SJCRH30 (cell line): ENCODE results near the gene FABP7.

GRCh38 chr6:117999134-117999563, 92.1 kb downstream of the SLC35F1 start:
- RAMPAGE, long total RNA, result no peak

DNA sequence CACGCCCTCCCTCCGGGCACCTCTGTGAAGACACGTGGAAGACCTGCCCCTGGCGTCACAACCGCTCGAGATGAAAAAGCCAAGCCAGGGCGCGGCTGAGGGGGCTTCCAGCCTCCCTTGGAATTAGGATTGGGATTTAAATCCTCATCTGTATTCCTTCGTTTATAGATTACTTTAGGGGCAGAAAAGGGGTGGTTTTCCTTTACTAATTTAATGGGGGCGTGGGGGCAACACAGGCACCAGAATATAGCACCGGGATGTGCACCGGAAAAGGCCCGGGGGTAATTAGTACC, 436 bp upstream of the CEP85L start:
- RAMPAGE, long total RNA, result no peak

GRCh38 chr6:118845301-118845769, 48.6 kb upstream of the ASF1A start:
- RAMPAGE, long total RNA, result no peak

DNA sequence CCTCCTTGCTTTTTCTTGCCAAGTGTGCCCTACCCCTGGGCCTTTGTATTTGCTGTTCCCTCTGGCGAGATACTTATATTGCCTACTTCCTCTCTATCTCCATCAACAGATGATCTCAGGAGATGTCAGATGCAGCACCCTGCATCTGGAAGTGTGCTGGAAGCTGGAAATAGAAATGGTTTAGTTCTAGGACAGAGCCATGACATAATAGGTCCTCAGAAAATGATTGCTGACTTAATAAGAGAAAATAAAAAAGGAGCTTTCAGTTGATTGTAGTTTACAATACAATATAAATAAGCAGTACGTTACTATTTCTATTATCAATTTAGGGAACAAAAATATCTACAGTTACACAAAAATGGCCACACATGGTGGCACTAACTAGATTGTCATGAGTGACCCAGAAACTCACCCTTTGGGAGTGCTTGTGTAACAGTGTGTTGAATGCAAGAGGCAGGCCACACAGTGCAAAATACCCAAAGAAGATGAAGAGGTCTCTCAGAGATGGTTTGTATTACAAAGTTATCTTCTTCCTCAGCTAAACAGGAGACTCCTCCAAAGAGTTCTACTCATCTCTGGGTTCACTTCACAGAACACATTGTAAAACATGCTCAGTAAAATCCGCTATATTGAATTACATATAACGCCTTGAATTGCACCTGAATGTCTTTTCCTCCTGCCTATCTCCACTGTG, 5.6 kb downstream of the ASF1A start:
- RAMPAGE, long total RNA, result no peak

GRCh38 chr6:119077696-119078372, 630 bp downstream of the FAM184A start:
- RAMPAGE, long total RNA, result no peak

DNA sequence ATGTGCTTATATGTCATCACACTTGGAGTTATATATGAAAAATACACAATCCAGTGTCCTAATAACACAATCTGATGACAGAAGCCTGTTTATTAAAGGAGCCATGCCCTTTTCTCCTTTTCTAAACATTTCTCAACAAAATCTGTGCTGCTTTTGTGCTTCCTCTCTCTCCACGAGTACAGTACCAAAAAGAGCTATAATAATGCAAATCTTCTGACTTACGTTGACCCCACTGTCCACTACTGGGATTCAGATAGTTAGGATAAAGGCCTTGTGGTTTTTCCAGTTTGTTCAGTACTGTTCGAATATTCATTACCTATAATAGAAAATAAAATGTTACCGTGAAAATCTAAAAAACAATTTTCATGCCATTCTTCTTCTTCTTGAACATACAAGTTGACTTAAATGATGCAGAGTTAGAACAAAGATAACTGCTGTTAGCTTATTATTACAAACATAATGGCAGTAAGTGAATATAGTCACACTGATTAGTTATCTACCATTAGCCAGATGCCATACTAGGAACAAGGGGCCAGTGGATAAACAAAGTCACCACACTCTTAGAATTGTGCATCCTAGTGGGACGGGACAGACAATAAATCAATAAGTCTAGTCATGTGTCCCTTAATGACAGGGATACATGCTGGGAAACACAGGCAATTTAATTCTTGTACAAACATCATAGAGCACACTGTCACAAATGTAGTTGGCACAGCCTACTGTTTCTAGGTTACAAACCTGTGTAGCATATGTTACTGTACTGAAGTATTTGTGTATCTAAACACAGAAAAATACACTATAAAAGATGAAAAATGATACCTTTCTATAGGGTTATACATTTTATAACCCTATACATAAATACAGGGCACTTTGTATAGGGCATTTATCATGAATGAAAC, 122.8 kb upstream of the FAM184A start:
- RAMPAGE, long total RNA, result no peak

DNA sequence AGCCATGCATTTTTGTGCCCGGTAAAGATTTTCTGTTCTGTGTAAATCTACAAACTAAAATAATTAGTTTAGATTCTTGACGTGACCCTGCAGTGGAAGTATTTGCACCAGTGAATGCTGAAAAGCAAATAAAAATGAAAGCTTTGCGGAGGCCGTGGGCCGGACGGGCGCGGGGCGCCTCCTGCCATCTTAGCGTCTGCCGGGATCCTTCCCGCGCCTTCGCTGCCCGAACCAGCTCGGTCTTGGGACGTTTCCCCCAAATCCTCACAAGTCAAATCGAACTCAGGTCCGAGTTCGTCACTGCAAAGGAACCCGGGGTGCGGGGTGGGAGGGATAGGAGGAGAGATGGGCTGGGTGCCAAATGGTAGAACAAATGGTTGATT, 1.5 kb downstream of the GJA1 start:
- RAMPAGE, long total RNA, result no peak

DNA sequence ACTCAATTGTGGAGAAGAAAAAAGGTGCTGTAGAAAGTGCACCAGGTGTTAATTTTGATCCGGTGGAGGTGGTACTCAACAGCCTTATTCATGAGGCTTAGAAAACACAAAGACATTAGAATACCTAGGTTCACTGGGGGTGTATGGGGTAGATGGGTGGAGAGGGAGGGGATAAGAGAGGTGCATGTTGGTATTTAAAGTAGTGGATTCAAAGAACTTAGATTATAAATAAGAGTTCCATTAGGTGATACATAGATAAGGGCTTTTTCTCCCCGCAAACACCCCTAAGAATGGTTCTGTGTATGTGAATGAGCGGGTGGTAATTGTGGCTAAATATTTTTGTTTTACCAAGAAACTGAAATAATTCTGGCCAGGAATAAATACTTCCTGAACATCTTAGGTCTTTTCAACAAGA, 12.6 kb downstream of the GJA1 start:
- RAMPAGE, long total RNA, result no peak

- RAMPAGE, long total RNA, result no peak
Measured at GRCh38 chr6:121522844-121523157, 87.4 kb downstream of the GJA1 start.

DNA sequence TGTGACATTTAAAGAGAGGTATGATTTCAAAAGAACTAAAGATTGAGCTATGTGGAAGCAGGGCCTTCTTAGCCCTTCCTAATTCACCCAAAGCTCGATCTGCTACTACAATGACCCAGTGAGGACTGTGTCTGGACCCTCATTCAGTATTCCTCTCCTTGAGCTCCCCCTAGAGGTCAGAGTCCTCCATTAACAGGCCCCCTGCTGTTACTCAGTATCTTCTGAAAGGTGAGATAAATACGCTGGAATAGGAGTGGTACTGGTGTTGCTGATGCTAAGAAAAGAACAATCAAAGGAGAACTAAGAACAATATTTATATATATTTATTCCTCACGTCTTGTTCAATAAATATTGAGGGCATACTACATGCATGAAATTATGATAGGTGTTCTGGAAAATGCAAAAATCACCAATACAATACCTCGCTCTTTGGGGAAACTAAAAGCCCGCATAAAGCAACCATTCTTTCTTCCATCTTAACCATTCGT, 414.1 kb downstream of the GJA1 start:
- RAMPAGE, long total RNA, result no peak

GRCh38 chr6:122671219-122671517, 61.0 kb downstream of the PKIB start:
- RAMPAGE, long total RNA, result no peak

- RAMPAGE, long total RNA, result no peak
Measured at GRCh38 chr6:122771060-122771637, 8.4 kb upstream of the FABP7 start.

- RAMPAGE, long total RNA, result start-site peak on the plus strand at chr6:122779598-122779615, 13 and 19 reads in 2 replicates
Measured at GRCh38 chr6:122779331-122780135, at the start of gene FABP7. Gene FABP7, plus strand, starts transcription at chr6:122779716.

GRCh38 chr6:122833053-122833620, 44.1 kb downstream of the SMPDL3A start:
- RAMPAGE, long total RNA, result no peak

DNA sequence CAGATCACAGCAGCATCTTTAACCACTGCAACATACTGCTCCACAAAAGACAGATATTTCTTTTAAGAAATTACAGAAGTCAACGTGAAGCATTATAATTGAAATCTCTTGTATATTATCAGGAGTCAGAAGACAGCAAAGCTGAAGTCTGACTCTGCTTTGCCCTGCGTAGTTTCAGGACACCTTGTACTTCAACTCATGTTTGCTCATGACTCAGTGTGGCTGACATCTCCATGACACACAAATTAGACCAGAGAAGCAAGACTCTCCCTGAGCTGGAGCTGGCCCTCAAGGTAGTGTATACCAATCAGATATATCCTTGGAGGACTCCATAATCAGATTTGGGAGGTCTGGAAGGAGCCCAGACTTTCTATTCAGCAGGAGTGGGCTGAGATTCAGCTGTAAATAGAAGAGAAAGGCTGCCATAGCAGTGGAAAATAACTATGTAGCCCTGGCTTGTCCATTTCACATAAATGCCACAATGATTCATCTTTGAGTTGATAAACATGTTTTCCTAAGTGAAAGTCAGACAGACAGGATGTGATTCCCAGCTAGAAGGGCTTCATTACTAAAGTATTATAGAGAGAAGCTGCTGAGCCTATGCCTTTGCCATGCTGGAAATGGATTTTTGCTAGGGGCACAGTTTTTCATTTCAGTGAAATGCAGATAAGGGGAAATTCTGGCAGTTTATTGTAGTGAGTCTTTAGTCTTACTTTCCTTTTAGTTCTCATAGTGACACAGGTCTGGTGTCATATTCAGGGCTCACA, 95.1 kb downstream of the CLVS2 start:
- RAMPAGE, long total RNA, result no peak

DNA sequence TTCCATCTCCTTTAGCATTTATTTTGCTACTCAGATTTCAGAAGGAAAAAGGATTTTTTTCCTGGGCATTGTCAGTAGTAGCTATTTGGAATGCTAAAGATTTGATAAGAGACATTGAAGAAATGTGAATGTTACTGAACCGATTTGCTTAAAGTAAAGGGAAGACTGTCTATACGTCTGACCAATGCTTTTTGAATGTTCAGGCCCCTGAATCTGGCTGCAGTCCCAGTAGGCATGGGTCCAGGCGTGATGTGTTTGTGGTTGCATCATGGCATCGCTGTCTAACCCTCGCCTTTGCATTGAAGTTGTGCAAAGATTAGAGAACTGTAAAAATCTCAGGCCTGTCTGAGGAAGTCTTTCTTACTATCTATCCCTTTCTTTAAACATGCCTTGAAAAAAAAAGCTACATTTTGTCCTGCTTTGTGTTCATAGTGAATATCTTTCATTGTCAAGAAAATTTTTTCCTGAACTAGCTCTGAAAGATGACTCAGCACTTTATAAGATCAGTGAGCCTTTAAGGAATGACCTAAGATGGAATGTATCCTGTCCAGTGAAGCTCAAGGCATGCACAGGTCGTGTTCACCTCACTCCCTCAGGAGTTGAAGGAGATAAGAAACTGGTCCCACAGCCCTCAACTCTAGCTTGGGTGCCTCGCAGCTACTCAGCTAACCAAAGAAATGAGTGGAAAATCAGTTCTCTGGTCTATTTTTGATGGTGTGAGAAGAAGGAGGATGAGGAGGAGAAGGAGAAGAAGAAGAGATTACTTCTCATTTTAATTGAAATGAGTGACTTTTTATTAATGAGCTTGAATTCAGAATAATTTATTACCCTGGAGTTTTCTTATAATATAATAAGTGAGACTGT, 48.5 kb downstream of the TPD52L1 start:
- RAMPAGE, long total RNA, result no peak

GRCh38 chr6:125313954-125314236, 12.1 kb upstream of the HDDC2 start:
- RAMPAGE, long total RNA, result no peak

DNA sequence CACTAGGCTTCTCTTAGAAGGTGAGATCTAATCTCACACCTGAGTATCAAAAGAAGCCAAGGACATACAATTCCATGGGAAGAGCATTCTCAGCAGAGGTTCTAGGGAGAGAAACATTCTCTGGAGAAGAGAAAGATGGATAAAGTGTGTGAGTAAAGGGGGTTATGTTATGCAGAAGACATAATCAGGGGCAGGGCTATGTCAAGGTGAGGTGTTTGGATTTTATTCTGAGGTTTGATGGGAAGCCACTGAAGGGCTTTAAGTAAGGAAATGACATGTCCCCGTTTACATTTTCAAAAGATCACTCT, 42.6 kb upstream of the HDDC2 start:
- RAMPAGE, long total RNA, result no peak

DNA sequence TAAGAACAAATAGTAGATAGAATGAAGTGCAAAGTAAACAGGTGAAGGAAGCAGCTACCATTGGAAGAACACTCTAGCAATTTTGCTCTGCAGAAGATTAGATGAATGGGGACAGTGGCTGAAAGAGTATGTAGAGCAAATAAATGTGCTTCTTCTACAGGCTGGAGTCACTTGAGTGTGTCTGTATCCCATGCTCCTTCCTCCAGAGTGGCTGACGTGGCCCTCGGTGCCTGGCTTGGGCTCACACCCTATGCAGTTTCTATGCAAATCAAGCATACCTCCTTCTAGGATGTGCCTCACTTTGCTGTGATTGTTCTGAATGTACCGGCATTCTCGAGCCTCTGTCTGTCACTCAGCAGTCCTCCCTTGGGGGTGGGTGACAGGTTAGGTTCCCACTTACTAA, 55.0 kb upstream of the HDDC2 start:
- RAMPAGE, long total RNA, result no peak

GRCh38 chr6:125430498-125430744, 128.7 kb upstream of the HDDC2 start:
- RAMPAGE, long total RNA, result no peak